Heart left ventricle (tissue), 7 donors: ENCODE data around the gene RRM2.

GRCh38 chr2:9797607-9798676 is 45.3 kb upstream of the TAF1B start:
- PRO-cap, 6 experiments = no peak in any of the 6 experiments
- RAMPAGE, long total RNA, 2 experiments = no peak in any of the 2 experiments
- RRBS = no CpG with 5 or more reads among the region's 19 CpGs

DNA sequence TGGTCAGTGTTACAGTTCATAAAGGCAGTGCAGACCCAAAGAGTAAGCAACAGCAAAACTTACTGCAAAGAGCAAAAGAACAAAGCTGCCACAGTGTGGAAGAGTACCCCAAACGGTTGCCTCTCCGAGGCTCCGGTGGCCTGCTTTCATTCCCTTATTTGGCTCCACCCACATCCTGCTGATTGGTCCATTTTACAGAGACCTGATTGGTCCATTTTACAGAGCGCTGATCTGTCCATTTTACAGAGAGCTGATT is 37.6 kb upstream of the KLF11 start:
- PRO-cap, 6 experiments = no peak in any of the 6 experiments
- RAMPAGE, long total RNA, 2 experiments = no peak in any of the 2 experiments
- RRBS = no CpG with 5 or more reads among the region's 4 CpGs

DNA sequence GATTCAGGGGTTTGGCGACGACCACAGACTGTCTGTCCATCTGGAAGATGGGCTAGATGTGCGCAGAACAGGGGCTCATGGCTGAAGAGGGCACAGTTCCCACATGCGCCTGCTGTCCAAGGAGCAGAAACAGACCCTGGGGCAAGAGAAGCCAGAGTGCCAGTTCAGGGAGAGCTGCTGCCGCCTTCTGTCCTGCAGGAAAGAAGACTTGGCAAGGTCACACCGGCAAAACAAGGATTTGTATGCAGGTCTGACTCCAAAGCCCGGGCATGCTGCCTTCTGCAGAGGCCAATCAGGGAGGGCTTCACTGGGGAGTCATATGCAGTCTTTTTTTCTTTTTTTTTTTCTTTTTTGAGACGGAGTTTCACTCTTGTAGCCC is 3.4 kb upstream of the KLF11 start:
- PRO-cap, 6 experiments = no peak in any of the 6 experiments
- RAMPAGE, long total RNA, 2 experiments = no peak in any of the 2 experiments
- RRBS = 16% methylated on average over 2 of the region's 8 CpGs

GRCh38 chr2:10122062-10122432 is 492 bp upstream of the RRM2 start:
- PRO-cap, 6 experiments = no peak in any of the 6 experiments
- RAMPAGE, long total RNA, 2 experiments = no peak in any of the 2 experiments
- RRBS = 1% methylated on average over 21 of the region's 41 CpGs

- PRO-cap, 6 experiments = peak in 1 of 6 experiments; most common minus-strand start chr2:10122573 (in 1)
- RAMPAGE, long total RNA, 2 experiments = no peak in any of the 2 experiments
- RRBS = 3% methylated on average over 26 of the region's 107 CpGs
Measured at GRCh38 chr2:10122433-10123580, at the start of gene RRM2. RRM2 (plus strand) TSS chr2:10122739.

GRCh38 chr2:10190819-10191200 is 68.3 kb downstream of the RRM2 start:
- PRO-cap, 6 experiments = no peak in any of the 6 experiments
- RAMPAGE, long total RNA, 2 experiments = no peak in any of the 2 experiments
- RRBS = no CpG with 5 or more reads among the region's 5 CpGs

GRCh38 chr2:10331642-10332792 is 29.3 kb downstream of the HPCAL1 start:
- PRO-cap, 6 experiments = peak in 1 of 6 experiments; most common minus-strand start chr2:10332276 (in 1)
- RAMPAGE, long total RNA, 2 experiments = no peak in any of the 2 experiments
- RRBS = 22% methylated on average over 2 of the region's 23 CpGs

- PRO-cap, 6 experiments = no peak in any of the 6 experiments
- RAMPAGE, long total RNA, 2 experiments = no peak in any of the 2 experiments
- RRBS = 31% methylated on average over 3 of the region's 28 CpGs
Measured at GRCh38 chr2:10371446-10372581, 69.1 kb downstream of the HPCAL1 start.

GRCh38 chr2:10426594-10427221 is 21.4 kb downstream of the ODC1 start:
- PRO-cap, 6 experiments = no peak in any of the 6 experiments
- RAMPAGE, long total RNA, 2 experiments = no peak in any of the 2 experiments
- RRBS = 94% methylated on average over 7 of the region's 29 CpGs

- PRO-cap, 6 experiments = no peak in any of the 6 experiments
- RAMPAGE, long total RNA, 2 experiments = no peak in any of the 2 experiments
- RRBS = no CpG with 5 or more reads among the region's 16 CpGs
Measured at GRCh38 chr2:10431799-10432185, 16.3 kb downstream of the ODC1 start.

GRCh38 chr2:10432186-10433061 is 15.7 kb downstream of the ODC1 start:
- PRO-cap, 6 experiments = peak in 1 of 6 experiments; most common minus-strand start chr2:10432576 (in 1)
- RAMPAGE, long total RNA, 2 experiments = no peak in any of the 2 experiments
- RRBS = 12% methylated on average over 4 of the region's 49 CpGs

- PRO-cap, 6 experiments = peak in 1 of 6 experiments; most common plus-strand start chr2:10450241 (in 1)
- RAMPAGE, long total RNA, 2 experiments = no peak in any of the 2 experiments
- RRBS = 35% methylated on average over 2 of the region's 16 CpGs
Measured at GRCh38 chr2:10449941-10450474, 1.9 kb upstream of the ODC1 start.

DNA sequence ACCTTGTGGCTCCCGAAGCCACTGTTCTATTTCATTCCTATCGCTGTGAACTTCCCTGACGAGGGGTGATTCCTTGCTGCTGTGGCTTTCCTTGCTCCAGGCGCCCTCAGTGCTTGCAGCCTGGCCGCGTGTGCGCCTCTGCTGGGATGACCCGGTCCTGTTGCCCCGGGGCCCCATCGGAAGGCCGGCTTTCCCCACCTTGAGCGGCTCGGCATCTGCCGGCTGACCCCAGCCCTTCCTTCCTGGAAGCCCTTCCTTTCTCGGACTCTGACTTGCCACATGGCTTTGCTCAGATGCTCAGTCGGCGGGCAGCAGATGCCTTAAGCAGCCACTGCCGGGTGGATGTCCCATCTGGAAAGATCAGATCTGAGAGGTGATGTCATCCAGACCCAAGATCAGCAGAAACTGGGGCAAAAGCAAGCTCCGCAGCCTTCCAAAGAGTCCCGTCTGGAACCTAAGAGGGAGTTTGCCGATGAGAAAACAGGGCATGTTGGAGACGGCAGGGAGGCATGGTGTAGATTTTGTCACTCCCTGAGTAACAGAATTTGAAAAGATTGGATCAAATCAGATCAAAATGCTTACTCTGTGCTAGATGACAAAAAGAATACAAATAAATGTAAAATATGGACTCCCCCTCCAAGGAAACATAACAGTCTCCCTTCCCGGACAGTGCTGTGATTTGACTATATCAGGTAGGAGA is 100.6 kb upstream of the ODC1 start:
- PRO-cap, 6 experiments = peak in 1 of 6 experiments; most common plus-strand start position 300 of the sequence (in 1); most common minus-strand start position 140 of the sequence (in 1)
- RAMPAGE, long total RNA, 2 experiments = no peak in any of the 2 experiments
- RRBS = 18% methylated on average over 5 of the region's 23 CpGs

DNA sequence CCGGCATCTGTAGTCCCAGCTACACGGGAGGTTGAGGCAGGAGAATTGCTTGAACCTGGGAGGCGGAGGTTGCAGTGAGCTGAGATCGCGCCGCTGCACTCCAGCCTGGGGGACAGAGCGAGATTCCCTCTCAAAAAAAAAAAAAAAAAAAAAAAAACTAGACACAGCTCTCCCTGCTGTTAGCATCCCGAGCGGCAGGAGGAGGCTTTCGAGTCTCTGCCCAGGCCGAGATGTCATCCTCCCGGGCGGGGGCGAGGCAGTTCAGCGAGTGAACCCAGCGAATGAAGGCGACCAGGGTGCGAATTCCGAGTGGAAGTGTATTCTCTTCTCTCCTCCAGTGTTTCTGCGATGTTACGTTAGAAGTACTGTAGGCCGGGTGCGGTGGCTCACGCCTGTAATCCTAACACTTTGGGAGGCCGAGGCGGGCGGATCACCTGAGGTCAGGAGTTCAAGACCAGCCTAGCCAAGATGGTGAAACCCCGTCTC is 552 bp upstream of the NOL10 start:
- PRO-cap, 6 experiments = no peak in any of the 6 experiments
- RAMPAGE, long total RNA, 2 experiments = no peak in any of the 2 experiments
- RRBS = no CpG with 5 or more reads among the region's 28 CpGs

DNA sequence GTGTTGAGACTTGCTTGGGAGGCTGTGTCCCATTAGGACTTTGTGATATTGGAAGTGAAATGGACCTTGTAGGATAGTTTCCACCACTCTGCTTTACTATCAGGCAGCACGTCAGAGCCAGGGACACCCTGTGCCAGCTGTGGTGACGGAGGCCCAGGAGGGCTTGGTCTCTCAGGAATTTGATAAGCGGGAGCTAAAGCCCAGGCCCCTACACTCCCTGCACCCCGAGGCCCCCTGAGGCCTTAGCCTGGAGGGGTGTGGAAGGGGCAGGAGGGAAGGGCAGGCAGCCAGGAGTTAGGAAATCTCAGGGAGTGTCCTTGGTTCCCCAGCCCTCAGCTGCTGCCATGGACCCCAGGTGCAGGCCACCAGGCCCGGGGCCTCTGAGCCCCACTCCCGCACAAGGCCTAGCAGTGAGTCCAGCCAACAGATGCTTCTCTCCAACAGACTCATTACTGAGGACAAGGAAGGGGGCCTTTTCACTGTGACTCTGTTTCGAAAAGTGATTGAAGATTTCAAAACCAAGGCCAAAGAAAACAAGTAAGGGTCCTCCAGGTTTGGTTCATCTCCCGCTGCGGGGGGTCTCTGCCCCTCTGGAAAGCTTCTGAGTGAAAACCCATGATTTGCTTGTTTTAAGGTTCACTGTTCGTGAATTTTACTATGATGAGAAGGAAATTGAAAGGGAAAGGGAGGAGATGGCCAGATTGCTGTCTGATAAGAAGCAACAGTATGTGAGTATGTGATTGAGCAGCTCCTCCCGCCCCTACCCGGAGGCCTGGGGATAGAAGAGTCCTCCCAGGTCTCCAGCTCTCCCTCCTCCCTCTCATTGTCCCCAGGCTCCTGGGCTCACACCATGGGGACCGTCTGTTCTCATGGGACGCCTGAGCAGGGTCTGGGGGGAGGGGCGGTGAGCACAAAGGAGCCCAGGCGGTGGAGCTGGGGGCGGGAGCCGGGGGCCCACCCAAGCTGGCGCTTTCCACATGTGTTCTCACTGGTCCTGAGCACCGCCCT is 37.9 kb downstream of the PDIA6 start:
- PRO-cap, 6 experiments = no peak in any of the 6 experiments
- RAMPAGE, long total RNA, 2 experiments = start-site peak on the plus strand in 1 of 2 experiments, centred at position 332 of the sequence, 6 reads per replicate
- RRBS = no CpG with 5 or more reads among the region's 20 CpGs

- PRO-cap, 6 experiments = no peak in any of the 6 experiments
- RAMPAGE, long total RNA, 2 experiments = no peak in any of the 2 experiments
- RRBS = no CpG with 5 or more reads among the region's 13 CpGs
Measured at GRCh38 chr2:11073189-11073725, 59.7 kb upstream of the C2orf50 start.

GRCh38 chr2:11121565-11122026 is 11.3 kb upstream of the C2orf50 start:
- PRO-cap, 6 experiments = no peak in any of the 6 experiments
- RAMPAGE, long total RNA, 2 experiments = no peak in any of the 2 experiments
- RRBS = 27% methylated on average over 2 of the region's 9 CpGs

DNA sequence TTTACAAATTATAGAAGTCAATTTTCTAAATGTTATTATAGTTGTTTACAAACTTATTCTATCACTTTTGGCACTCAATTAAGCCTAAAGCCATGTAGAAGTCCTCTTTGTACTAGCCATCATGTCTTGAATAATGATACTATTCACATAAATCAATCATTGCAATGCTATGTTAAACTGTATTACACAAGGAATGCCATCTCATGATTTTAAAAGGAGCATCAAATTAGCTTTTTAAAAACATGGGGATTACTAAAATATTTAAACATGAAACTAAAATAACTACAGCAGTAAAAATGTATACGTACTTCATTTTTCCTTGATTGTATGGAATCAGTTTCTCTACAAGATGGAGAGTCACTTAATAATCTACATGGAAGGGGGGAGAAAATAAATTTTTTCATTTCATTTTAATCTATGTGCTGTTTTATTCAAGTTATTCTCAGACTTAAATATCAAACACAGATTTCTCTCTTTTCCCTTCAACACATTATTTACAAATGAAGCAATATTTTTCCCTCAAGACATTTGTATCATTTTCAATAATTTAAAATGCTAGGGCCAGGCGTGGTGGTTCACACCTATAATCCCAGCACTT is 63.5 kb downstream of the SLC66A3 start:
- PRO-cap, 6 experiments = no peak in any of the 6 experiments
- RAMPAGE, long total RNA, 2 experiments = no peak in any of the 2 experiments
- RRBS = no CpG with 5 or more reads among the region's 2 CpGs

DNA sequence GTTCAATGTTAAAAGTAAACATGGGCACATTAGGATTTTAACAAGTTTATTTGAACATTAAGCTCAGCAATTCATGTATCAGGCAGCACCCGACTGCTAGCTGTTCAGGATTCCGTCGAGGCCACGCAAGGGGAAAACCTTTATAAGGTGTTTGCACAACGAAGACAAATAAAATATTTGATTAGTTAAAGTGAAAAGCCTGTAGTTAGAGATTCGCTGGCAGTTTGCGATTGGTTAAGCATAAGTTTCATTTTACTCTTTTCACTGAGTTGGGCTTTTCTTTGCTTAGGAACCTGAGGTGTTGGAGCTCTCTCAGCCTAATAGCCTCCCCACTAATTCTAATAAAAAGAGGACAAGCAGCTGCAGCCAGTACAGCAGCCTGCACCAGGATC is 43.6 kb upstream of the ROCK2 start:
- PRO-cap, 6 experiments = no peak in any of the 6 experiments
- RAMPAGE, long total RNA, 2 experiments = no peak in any of the 2 experiments
- RRBS = no CpG with 5 or more reads among the region's 7 CpGs

DNA sequence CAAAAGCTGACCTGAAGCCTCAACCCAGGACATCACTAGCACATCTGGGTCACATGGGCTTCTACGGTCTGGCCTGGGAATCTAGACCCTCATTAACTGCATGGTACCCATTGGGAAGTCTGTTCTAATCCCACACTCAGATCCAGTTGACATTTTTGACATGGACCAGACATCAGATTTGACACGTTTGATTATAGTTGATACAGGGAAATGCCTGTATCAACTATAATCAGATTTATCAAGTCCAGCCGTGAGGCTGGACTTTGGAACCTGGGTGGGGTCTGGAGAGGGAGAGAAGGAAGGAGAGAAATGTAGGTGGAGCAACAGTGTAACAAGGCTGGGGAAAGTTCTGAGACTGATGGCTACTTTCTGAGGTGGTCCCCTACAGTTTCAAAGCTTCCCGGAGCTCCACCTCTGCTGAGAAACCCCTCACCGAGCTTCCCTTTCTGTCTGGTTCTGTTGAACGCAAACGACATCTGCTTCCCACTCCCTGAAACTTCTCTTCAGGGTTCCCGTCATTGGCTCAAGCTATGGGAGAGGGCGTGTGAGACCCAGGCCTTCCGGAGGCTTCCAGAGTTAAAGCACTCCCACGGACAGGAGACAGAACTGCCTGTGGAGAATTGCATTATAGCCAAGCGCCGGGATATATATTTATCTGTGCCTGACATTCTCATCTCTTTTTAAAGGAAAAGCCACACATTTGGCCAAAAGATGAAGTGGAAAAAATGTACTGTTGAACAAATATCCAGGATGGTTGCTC is 59.9 kb downstream of the E2F6 start:
- PRO-cap, 6 experiments = peak in 1 of 6 experiments; most common plus-strand start position 329 of the sequence (in 1)
- RAMPAGE, long total RNA, 2 experiments = no peak in any of the 2 experiments
- RRBS = 16% methylated on average over 4 of the region's 13 CpGs